Peripheral blood mononuclear cell (primary cell): ENCODE measurements around a stretch of chr11.

DNA sequence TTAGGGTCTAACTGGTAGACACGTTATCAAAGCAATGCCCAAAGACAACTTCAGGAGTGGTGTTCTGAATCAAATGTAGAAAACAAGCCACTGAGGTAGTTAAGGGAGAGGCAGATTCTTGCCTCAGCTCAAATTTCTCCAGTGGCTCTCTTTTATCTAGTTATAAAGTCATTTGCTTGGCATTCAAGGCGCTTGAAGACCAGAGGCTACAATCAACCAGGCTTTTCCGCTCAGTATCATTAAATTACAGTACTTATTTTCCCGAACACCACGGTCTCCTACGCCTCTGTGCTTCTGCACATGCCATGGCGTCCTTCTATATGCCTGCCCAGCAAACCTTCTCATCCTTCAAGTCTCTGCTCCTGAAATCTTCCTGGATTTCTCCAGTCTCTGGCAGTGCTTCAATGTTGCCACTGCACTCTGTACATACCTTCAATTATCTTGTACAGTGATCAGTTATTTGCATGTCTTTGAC is 1.5 kb downstream of the POGLUT3 start:
- PRO-cap, 8 experiments = peak in 1 of 8 experiments; most common minus-strand start position 352 of the sequence (in 1)

GRCh38 chr11:108551416-108552506 is 41.8 kb downstream of the EXPH5 start:
- PRO-cap, 8 experiments = no peak in any of the 8 experiments

GRCh38 chr11:108967512-108968142 is 302.8 kb downstream of the DDX10 start:
- PRO-cap, 8 experiments = no peak in any of the 8 experiments

GRCh38 chr11:109970874-109971565 is 122.2 kb upstream of the ZC3H12C start:
- PRO-cap, 8 experiments = no peak in any of the 8 experiments

- PRO-cap, 8 experiments = no peak in any of the 8 experiments
Measured at GRCh38 chr11:110076170-110077106, 16.8 kb upstream of the ZC3H12C start.

GRCh38 chr11:110094089-110094411 is 858 bp downstream of the ZC3H12C start:
- PRO-cap, 8 experiments = no peak in any of the 8 experiments

GRCh38 chr11:110095301-110095895 is 2.2 kb downstream of the ZC3H12C start:
- PRO-cap, 8 experiments = no peak in any of the 8 experiments

DNA sequence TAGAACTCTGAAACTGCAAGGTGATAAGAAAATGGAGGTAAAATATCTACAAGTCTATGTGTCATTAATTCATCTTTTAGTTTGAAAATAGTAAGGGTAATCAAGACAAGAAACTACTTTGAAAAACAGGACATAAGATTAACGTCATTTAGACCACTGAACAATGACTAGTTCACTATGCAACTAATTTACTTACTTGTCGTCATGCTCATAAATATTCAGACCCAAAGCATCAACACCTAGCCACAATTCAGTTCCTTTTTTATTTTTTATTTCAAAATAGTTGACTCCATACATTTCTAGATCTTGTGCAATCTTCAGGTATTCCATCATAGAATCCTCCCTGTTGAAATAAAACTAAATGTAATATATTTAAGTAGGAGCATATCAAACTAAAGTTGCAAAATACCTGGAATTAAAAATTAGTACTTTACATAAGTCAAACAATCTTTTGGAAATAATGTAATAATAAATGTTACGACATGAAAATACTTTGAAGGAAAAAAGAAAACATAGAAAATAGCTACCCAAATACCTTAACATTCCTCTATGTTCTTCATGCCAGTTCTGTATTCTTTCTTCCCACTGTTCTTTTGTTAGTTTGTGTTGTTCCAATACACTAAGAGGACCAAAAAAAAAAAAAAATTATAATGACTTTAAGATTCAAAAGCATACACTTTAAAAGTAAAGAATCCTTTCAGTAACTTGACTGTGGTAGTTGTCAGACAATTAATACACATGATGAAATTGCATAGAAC is 38.7 kb downstream of the RDX start:
- PRO-cap, 8 experiments = no peak in any of the 8 experiments

- PRO-cap, 8 experiments = peak in 1 of 8 experiments; most common plus-strand start chr11:110429473 (in 1)
Measured at GRCh38 chr11:110429228-110429615, 526 bp upstream of the FDX1 start.

GRCh38 chr11:110431219-110432235 is 1.8 kb downstream of the FDX1 start:
- PRO-cap, 8 experiments = no peak in any of the 8 experiments

DNA sequence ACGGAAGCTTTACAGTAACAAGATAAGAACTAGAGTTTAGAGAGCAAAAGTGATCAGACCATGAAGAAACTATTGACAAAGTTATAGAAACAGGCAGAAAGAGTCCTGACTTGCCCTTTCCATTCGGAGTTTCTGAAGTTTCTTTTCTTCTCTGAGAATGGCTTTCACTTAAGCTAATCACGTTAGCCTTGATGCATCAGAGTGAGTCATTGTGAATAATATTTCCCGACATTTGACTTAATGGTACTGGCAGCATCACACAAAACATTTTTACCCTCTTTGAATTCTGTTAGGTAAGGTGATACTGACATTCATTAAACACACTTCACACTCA is 120.7 kb upstream of the ARHGAP20 start:
- PRO-cap, 8 experiments = no peak in any of the 8 experiments

- PRO-cap, 8 experiments = no peak in any of the 8 experiments
Measured at GRCh38 chr11:111416181-111416891, 37.3 kb upstream of the POU2AF1 start.

DNA sequence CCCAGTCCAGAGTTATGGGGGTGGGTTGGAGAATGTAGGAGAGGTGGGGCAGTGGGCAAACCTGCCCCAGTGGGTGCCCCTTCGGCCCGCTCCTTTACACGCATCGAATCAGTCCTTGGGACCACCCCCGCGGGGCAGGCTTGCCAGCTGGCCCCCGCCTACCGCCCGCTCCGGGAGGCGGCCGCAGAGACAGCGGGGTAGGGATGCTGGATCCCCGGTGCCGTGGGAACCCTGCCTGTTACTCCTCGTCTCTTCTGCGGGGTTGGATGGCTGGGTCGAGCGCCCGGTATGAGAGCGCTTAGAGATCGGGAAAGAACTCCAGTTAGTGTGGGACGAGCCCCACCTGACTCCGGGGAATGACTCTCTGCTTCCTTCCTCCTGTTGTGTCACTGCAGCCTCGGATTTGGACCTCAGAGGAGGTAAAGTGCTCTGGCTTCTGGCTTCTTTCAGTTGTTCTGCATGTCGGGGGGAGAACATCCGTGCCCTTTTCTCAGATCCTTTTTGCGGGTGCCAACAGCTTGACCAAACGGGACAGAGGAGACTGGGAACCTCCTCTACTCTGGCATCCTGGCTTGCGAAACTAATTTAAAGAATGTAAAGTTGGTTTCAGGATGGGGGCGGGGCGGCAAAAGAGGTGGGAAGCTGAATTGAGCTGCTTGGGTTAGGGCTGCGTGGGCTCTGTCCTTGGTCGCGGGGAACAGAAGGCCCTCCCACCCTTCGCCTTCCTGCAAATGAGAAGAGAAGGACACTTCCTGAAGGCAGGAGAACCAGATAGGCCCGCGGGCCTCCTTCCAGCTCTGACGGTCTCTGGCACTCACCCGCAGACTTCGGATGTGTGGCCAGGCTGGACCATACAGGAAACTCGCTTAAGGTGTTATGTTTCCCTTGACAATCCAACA is 896 bp downstream of the LAYN start:
- PRO-cap, 8 experiments = no peak in any of the 8 experiments

DNA sequence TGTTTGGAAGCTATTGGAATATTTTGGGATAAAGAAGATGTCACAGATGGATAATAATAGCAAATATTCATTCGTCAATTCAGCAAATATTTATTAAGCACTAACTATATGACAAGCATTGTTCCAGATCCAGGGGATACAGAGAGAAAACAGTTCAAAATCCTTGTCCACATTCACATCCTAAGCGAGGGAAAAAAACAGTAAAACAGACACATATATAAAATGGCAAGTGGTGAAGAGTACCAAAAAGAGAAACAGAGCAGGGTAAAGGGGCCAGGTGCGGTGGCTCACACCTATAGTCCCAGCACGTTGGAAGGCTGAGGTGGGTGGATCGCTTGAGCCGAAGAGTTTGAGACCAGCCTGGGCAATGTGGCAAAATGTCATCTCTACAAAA is 59.9 kb downstream of the SIK2 start:
- PRO-cap, 8 experiments = no peak in any of the 8 experiments

GRCh38 chr11:111706945-111707542 is 59.1 kb downstream of the PPP2R1B start:
- PRO-cap, 8 experiments = no peak in any of the 8 experiments

DNA sequence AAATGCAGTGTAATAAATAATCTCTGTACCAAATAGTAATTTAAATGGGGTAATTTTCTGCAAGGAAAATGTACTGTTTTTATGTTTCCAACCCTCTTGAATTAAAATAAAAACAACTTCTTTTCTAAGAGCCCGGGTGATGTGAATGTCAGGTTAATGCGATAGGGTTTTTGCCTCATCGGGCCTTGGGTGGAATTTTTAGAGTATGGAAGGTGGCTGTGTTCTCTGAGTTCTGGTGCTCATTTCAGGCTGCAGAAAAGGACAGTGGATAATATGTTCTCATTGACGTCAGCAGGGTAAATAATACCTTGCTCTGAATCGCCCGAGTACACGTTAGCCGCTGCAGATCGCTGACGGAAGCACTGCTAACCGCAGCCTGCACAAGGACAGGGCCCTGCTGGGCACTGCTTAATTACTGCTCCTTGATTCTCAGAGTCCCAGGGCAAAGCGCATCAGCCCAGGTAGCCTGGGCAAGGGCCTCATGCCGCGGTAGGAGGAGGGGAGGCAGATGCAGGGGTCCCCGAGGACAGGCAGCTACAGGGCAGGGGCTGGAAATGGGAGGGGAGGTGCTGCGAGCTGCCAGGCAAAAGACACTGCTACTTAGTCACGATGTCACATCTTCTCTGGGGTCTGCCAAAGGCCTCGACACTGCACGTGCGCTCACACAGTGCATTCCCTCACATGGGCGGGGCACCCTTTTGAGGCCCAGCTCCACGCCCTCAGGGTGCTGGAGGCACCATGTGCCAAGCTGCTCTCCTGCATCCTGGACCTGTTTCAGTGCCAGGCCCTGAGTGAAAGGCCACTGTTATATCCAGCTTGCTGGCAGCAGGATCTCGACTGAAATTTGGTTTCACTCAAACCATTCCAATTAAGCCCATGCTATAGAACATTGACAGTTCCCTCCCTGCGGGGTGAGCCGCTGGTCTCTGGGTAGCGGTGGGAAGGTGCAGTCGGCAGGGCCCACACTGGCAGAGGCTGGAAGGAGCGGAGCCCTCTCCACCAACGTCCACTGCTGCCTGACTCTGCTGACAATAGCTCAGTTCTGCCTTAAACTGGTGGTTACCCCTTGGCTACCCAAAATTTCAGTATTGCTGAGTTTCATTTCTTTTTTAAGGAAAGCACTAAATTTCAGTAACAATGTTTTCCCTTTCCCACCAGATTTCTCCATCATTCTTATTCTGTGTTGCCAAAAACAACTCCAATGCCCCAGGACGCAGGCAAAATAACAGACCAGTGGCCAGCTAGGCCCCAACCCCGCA is 35.0 kb downstream of the PPP2R1B start:
- PRO-cap, 8 experiments = no peak in any of the 8 experiments

DNA sequence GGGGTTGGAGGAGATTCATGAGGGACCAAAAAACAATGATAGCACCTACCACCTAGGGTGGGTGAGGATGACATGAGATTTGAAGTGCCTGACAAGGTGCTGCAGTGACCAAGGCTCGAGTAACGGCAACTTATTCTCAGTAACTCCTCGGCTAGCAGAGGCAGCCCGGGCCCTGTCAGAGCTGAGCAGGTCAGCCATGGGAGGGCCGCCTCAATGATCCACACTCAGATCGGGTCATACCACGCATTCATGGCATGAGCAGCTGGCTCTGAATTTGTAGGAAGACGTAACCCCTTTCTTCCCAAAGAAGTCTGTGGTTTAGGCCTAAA is 30.1 kb downstream of the PPP2R1B start:
- PRO-cap, 8 experiments = no peak in any of the 8 experiments

DNA sequence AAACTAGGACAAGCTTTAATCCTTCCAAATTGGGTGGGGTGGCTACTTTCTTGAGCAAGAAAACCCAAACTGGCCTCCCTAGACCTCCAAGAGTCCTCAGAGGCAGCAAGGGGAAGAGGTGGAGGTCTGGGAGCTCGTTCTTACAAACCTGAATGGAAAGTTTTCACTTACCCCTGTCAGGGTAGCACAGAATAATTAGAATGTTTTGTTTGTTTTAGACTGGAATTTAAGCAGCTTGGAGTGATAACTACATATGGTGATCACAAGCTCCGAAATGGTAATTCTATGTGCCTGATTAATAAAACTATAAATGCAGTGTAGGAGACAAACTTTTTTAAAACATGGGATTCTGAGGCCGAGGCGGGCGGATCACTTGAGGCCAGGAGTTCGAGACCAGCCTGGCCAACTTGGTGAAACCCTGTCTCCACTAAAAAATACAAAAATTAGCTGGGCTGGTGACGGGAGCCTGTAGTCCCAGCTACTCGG is 939 bp upstream of the PPP2R1B start:
- PRO-cap, 8 experiments = no peak in any of the 8 experiments

DNA sequence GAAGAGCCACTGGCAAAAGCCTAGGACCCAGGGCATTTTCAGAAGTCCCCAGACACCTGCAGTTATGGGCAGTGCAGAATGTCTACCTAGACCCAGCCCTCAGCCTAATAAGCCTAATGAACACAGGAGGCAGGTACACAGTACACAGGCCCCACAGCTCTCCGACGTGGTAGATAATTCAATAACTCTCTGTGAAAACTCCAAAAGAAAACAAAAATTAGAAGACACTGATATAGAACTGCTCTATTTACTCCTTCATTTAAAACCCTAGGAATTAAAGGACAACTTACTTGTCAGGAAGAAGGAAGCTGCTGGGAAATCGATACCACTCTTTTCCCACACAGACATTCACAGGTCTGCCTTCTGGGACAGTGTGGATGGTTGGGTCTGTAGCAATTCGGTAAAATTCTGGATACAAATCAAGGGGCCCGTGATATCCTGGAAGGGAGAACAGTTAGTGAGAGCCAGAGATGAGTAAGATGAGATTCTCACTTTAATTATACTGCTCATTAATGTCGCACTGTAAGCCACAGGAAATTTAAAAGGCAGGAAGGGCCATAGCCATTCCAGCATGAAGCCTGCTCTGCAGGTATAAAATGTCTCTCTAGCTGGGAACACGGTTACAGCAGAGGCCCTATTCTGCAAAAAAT is 34.1 kb downstream of the ALG9 start:
- PRO-cap, 8 experiments = no peak in any of the 8 experiments

DNA sequence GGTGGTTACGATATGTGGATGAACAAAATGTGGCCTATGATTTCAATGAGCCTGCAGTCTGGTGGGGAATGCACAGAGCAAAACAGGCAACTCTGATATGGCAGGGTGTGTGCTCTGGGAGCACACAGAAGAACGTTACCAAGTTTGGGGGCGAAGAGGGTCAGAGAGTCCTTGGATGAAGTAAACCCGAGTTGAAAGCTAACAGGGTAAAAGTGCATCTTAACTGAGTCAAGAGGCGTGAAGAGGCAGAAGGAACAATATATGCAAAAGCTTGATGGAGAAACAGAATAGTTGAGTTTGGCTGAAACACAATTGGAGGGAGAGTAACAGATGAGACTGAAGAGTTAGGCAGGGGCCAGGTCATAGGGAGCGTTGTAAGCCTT is 330 bp downstream of the CFAP68 start:
- PRO-cap, 8 experiments = peak in 1 of 8 experiments; most common plus-strand start position 56 of the sequence (in 1)